Foreskin keratinocyte (primary cell): ENCODE measurements around the genes TMED4, RAMP3 and CCDC201.

DNA sequence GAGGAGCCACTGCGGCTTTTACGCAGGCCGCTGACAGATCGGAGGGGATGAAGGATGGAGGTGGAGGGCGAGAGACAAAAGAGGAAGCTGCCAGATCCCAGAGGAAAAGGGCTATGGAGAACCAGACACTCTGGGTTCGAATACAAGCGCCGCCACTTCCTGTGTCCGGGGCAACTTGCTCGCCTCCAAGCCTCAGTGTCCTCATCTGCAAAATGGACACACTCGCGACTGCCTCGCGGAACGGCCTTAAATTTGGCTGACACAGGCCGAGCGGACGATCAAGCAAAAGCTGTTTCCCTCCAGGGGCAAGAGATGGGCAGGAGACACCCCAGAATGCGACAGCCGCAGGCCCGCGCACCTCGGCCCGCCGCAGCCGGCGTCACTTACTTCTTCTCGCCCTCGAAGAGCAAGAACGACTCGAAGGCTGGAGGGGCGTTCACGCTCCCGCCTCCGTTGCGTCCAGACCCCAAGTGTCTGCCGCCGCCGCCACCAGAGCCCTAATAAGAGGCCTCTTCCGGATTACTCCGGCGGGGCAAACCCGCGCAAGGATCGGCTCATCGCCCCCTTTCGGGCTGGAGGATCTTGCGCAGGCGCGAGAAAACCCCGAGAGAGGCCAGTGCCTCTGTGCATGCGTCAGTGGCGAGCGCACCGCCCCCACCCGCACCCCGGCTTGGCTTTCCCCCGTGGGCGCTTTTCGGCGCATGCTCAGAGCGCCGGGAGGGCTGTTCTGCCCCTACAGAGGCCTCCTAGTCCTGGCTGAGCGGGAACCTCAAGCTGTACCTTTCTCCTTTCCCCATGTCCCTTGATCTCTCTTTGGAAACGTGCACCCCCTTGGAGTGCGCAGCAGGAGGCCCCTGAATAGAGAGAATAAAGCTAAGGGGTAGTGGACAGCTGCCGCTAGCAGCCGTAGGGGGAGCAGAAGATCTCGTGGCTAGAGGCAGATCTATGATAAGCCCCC is 21.3 kb downstream of the SPDYE1 start:
- RAMPAGE, total RNA = start-site peak on the minus strand centred at position 489 of the sequence, 43 bp wide, 44 and 104 reads in 2 replicates

- RAMPAGE, total RNA = no peak
Measured at GRCh38 chr7:44100961-44101641, 3.0 kb upstream of the AEBP1 start.

- RAMPAGE, total RNA = no peak
Measured at GRCh38 chr7:44101642-44102000, 2.5 kb upstream of the AEBP1 start.

- RAMPAGE, total RNA = no peak
Measured at GRCh38 chr7:44105166-44105929, 1.2 kb downstream of the AEBP1 start.

GRCh38 chr7:44467703-44468091 is 22.8 kb downstream of the NUDCD3 start:
- RAMPAGE, total RNA = no peak

DNA sequence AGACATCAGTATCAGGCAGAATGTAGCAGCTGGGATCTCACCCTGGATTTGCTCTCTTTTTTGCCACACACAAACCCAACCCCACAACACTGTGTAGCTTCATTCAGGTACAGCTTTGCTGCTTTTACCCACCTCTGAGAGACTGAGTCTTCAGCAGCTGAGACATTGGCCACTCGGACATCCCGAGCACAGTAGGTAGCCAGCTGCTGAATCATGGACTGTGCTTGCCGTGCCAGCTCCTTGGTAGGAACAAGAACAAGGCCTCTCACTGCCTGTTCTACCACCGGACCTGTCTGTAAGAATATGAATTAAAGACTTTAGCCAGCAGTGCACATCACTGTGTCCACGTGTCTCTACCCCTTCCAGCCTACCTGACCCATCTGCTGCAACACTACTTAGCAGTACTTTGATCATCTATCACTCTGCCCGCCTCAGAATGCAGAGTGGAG is 926 bp downstream of the DDX56 start:
- RAMPAGE, total RNA = no peak

DNA sequence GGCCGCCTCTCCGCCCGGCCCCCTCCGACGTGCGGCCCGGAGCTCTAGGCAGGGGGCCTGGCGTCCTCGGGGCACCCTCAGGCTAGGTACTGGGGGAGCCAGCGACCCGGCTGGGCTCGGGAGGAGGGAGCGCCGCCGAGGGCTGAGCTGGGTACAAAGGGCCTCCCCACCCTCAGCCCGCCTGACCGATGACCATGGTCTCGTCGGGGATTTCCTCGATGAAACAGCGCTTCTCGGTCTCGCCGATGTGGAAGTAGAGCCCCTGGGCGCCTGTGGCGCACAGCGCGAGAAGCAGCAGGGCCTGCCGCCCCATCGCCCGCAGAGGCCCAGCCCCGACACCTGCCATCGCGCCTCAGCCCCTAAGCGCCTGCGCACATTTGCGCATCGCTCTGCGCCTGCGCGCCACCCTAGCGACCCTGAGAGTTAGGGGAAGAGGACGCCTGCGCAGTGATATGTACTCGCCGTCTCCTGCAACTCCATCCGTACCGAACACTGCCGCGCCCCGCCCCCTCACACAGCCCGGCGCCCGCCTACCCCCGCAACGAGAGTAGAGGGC is at the start of gene TMED4:
TMED4 (minus strand) TSS at position 371 of the 556 bp plus-strand sequence.
- RAMPAGE, total RNA = start-site peak on the minus strand centred at position 329 of the sequence, 23 bp wide, 26 and 26 reads in 2 replicates

GRCh38 chr7:44626015-44626344 is 19.6 kb downstream of the OGDH start:
- RAMPAGE, total RNA = no peak

- RAMPAGE, total RNA = no peak
Measured at GRCh38 chr7:44639589-44640312, 33.3 kb downstream of the OGDH start.

- RAMPAGE, total RNA = no peak
Measured at GRCh38 chr7:44769078-44770393, 20.9 kb downstream of the ZMIZ2 start.

GRCh38 chr7:44796812-44797735 is 593 bp downstream of the PPIA start:
- RAMPAGE, total RNA = no peak

GRCh38 chr7:44823051-44824008 is 24.6 kb downstream of the H2AZ2 start:
- RAMPAGE, total RNA = no peak

DNA sequence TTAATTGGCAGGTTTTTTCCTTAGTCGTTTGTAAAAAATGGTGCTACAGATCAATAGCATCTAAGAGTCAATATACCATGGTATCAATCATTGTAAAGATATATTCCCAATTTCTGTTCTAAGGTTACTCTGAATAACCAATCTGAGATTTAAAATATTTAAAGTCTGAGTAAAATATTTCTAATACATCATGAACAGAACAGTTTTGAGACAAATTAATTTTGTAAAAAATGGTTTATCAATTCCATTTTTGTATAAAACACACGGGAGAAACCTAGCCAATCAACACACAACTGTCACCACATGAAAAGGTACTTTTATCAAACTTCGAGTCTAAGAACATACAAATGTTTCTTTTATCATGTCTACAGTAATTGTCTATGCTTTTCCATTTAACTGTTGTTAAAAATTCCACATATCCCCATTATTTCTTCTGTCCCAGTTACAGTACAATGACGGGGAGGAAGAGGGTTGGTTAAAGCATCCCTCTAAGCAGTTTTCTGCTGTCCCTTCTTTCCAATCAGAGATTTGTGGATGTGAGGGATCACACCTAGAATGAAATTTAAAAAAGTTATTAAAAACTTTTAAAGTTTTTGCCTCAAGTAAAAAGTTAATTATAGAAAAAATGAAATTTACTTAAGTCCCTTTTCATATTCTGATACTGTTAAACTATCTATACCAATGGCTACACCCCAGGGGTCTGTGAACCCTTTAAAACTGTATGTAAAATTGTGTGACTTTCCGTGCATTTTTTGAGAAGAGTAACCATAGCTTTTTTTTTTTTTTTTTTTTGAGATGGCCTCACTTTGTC is 13.7 kb downstream of the H2AZ2 start:
- RAMPAGE, total RNA = no peak

DNA sequence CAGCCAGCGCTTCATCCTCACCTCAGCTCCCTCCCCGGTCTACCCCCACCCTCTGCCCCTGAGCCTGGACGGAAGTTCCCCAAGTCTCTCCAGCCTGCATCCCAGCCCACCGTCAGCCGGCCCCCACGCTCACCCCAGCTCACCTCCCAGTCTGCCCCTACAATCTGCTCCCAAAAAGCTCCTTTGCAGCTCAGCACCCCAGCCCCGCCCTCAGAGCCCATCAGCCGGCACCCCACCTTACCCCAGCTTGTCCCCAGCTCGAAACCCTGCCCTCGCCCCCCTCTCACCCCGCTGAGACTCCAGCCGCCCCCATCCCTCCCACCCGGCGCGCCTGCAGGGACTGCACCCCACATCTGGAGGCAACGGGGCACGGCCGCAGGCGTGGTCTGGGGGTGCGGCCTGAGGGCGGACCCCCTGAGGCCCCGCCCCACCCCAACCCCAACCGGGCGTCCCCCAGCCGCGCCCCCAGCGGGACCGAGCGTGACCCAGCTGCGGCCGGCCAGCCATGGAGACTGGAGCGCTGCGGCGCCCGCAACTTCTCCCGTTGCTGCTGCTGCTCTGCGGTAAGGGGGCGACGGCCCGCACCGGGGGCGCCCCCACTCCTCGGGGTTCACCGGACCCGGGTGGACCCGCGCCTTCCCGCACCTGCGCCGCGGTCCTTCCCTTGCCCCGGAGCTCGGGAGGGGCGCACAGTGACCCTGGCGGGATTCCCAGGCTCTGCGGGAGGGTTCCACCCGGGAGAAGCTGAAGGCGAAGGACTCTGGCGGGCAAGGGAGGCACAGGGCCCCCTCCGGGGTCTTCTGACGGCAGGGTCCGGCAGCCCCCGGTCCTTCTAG is at the start of gene RAMP3:
RAMP3 (plus strand) TSS at position 468 of the 836 bp plus-strand sequence.
- RAMPAGE, total RNA = no peak

DNA sequence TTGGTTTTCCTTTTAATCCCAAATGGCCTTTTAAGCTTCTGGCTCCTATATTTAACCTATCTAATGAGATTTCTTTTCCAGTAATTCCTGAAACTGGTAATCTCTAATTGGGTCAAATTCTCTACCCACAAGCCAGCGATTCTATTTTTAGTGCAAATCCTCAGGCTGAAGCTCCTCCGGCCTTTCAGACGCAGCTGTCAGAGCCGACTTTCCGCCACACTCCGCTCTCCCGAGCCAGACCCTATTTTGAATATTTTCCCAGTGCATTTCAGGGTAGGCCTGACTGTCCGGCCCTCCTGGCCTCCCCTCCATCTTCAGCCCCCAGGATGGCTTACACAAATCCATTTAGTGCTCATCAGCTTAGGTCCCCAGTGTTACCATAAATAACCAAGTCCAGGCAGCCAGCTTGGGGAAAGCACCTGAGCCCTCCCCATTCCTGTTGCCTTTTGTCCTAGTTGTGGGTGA is 9.6 kb upstream of the ADCY1 start:
- RAMPAGE, total RNA = no peak

DNA sequence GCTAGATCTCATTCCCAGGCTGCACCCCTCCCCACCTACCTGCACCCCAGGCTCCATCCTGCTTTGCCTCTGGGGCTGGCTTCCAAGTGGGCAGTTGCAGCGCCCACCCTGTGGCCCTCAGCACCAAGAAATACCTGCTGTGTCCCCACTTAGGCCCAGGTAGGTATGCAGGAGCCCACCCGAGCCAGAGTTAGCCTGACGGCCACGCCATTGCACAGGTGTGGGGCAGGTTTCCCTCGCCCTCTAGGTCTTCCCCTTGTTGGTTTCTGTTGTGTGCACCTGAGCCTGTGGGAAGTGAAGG is at the start of gene CCDC201:
CCDC201 (minus strand) TSS at position 132 of the 301 bp plus-strand sequence.
- RAMPAGE, total RNA = no peak

- RAMPAGE, total RNA = no peak
Measured at GRCh38 chr7:46557167-46557932, 636.3 kb upstream of the IGFBP3 start.

GRCh38 chr7:47277319-47277981 is 304.5 kb downstream of the TNS3 start:
- RAMPAGE, total RNA = no peak

DNA sequence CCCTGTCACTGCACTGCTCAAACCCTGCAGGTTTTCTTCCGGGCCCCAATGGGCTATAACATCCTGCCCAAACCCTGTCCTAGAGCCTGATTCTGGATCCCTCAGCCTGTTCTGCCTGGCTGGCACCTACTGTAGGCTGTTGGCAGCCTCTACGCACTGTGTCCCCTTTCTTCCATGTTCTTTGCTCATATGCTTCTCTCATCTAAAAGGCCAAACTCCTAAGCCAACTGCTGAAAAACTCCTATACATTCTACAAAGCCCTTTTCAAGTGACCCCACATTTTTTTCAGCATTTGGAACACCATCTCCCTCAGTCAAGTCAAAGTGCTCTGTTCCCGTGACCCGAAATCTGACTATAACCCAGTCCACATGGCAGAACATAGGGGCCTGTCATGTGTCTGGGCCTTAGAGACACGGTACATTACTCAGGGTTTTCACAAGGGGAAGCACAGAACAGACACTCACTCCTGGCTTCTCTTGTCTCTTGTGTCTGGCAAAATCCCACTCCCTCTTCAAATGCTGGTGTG is 253.1 kb downstream of the TNS3 start:
- RAMPAGE, total RNA = no peak

DNA sequence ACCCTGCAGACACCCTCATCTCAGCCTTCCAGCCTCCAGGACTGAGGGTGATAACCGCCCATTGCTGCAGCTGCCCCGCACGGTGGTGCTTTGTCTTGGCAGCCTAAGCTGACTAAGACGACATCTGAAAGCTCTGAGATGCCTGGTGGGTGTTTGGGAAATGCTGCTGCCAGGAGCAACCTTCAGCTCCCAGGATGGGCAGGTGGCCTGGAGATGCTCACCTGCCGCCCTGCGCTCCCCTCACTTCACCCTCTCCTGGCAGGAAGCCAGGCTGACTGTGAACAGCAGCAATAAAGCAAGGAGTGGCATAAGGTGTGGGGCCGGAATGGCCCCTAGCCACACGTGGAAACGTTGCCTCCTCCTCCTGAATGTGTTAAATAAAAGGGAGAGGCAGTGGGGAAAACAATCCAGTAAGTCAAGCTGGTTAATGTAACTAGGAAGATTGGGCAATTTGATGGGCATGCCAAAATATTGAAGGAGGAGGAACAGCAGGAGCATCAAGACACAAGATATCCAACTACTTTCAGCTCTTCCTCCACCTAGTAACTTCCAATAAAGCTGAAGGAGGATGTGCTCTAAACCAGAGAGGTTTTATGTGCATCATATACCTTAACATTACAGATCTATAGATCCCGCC is 121.5 kb downstream of the TNS3 start:
- RAMPAGE, total RNA = no peak